Tongue (tissue), 2 donors: ENCODE results near the genes CCPG1 and PRTG.

DNA sequence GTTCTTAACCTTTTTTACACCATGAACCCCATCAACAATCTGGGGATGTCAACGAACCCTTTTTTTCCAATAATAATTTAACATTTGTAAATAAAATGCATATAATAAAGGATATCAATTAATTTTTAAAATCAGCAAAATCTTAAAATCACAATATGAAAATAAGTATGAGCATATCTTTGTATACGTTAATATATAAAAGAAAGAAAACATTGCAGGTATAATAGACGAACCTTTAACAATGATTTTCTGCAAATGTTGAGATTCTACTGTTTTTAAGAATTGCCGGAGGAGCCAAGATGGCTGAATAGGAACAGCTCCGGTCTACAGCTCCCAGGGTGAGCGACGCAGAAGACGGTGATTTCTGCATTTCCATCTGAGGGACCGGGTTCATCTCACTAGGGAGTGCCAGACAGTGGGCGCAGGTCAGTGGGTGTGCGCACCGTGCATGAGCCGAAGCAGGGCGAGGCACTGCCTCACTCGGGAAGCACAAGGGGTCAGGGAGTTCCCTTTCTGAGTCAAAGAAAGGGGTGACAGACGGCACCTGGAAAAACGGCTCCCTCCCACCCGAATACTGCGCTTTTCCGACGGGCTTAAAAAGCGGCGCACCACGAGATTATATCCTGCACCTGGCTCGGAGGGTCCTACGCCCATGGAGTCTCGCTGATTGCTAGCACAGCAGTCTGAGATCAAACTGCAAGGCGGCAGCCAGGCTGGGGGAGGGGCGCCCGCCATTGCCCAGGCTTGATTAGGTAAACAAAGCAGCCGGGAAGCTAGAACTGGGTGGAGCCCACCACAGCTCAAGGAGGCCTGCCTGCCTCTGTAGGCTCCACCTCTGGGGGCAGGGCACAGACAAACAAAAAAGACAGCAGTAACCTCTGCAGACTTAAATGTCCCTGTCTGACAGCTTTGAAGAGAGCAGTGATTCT is 75.3 kb downstream of the WDR72 start:
- RAMPAGE, long total RNA, result no peak

- RAMPAGE, long total RNA, result no peak
These were observed 376.0 kb downstream of the RSL24D1 start for GRCh38 chr15:54820727-54821065.

DNA sequence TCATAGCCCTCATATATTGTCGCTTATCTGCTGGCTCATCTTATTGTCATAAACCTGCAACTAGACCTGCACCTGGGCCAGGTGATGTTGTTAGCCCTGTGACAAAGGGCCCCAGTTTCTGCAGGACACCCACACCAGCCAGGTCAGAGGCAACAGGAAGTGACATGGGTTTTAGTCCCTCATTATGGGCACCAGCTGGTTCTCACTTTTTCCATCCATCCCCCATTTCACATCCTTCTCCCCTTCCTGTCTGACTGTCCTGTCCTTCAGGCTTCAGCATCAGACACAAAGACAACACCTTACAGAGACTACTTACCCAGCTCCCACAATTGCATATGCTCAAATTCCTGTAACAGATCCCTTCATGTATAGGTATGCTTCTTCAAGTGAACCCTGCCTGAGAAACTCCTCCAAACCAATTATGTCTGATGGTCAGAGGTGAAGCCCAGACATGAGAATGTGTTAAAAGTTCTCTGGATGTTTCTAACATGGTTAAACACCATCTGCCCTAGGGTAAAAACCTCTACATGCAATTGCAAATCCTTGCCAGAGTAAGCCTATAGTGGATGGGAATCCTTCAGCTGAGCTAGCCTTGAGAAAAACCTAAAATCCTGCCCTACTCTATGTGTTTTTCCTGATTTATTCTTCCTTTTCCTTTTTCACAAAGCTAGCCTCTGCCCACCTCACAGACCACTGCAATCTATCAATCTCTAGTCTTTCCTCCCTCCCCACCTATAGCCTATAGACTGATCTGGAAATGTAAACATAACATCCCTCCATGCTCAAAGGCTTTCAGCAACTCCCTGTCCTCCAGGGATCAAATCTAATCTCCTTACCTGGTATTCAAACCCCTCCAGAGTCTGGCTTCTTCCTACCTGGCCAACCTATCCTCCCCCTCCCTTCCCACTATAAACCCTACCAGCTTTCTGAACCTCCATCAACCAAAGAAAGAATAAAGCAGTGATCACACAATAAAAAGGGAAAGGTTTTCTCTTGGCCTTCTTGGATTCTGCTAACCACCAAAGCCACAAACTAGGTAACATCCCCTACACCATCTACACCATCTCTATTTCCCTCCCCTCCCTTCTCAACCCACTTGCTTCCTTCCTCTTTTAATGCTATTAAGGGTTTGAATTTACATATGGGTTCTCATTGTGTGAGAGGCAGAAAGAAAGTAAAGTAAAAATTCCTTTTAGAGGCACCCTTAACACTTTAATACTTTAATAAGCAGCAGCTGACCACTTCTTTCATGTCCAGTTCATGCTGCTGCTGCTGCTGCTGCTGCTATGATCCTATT is 25.4 kb upstream of the RSL24D1 start:
- RAMPAGE, long total RNA, result no peak

GRCh38 chr15:55407803-55408811 is at the start of gene CCPG1:
TSS of gene CCPG1 (minus strand) at chr15:55408359.
- RAMPAGE, long total RNA, result start-site peak on the minus strand at chr15:55408270-55408347, 272 and 141 reads in 2 replicates; start-site peak on the plus strand at chr15:55408443-55408534, 19 and 16 reads in 2 replicates

DNA sequence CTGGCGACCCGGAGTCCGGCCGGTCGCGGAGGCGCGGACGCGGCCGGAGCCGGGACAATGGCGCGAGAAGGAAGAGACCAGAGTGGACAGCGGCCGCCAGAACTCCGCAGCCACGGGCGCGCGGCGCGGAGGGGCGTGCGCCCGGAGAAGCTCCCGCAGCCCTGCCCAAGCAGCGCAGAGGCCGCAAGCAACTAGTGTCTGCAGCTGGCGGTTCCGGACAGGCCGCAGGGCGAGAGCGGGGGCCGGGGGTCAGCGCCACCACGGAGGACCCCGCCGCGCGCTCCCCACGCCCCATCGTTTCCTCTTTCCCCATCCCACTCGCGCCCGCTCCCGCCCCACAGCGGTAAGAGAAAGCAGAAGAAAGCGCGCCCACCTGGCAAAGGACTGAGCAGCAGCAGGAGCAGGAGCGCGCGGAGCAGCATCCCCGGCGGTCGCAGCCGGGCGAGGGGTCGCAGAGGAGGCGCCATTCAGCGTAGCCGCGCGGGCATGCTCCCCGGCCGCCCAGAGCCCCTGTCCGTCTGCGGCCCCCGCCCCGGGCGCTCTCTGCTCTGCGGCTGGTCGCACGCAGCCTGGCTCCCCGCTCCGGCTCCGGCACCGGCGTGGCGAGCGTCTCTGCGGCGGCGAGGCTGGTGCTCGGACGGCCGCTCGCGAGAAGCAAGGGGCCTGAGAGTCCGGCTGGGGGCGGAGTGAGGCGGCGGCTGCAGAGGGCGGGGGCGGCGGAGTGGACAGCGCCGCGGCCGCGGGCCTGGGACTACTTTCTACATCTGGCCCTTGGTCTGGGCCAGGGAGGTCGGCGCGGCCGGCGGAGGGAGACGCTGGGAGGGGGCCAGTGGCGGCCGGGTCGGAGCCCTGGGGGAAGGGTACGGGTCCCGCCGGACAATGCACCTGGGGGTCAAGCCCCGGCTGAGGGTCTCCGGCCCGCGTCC is at the start of gene PRTG:
TSS of gene PRTG (minus strand) at position 688 of the 926 bp plus-strand sequence.
- RAMPAGE, long total RNA, result no peak

DNA sequence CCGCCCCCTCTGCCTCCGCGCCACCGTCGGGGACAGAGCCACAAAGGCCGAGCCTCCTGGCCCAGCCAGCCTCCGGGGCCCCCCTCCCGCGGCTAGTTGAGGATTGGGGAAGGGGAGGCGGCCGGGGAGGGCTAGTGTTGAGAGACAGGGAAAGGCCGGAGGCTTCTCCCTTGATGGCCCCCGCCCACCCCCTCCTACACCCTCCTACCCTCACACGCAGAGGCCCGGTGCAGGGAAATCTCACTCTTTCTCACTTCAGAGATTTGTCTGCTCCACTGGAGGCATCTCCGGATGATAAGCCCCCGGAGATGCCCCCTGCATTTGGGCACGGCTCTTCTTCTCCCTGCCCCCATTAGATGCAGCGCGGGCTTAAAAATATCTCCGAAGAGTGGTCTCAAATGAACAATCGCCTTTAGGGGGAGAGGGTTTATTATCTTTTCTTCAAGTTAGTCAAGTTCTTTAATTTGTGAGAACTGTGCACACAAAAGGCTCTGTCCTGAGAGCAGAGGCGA is 495 bp upstream of the PRTG start:
- RAMPAGE, long total RNA, result no peak

- RAMPAGE, long total RNA, result no peak
These were observed 85.7 kb downstream of the NEDD4 start for GRCh38 chr15:55907625-55908261.

DNA sequence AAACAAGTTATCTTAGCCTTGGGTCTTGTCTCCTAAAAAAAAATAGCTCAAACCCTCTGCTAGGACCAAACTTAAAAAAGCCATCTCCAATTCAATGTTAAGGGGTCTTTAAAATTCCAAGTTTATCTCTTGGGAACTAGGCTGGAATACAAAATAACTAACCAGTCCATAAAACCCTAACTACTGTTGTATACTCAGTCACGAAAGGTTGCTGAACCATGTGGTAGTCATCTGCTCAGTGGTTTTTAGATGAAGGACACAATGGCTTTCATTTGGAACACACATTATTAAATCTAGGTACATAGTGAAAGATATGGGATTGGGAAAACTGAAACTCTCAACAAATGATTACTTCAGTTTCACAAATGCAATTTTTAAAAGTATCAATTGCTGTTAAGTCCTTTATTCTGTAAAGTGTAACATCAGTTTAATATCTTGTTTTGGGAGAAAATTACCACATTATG is 13.6 kb downstream of the RFX7 start:
- RAMPAGE, long total RNA, result no peak

GRCh38 chr15:56244867-56245458 is 1.3 kb upstream of the RFX7 start:
- RAMPAGE, long total RNA, result no peak

GRCh38 chr15:56780237-56780693 is 47.0 kb upstream of the ZNF280D start:
- RAMPAGE, long total RNA, result no peak

DNA sequence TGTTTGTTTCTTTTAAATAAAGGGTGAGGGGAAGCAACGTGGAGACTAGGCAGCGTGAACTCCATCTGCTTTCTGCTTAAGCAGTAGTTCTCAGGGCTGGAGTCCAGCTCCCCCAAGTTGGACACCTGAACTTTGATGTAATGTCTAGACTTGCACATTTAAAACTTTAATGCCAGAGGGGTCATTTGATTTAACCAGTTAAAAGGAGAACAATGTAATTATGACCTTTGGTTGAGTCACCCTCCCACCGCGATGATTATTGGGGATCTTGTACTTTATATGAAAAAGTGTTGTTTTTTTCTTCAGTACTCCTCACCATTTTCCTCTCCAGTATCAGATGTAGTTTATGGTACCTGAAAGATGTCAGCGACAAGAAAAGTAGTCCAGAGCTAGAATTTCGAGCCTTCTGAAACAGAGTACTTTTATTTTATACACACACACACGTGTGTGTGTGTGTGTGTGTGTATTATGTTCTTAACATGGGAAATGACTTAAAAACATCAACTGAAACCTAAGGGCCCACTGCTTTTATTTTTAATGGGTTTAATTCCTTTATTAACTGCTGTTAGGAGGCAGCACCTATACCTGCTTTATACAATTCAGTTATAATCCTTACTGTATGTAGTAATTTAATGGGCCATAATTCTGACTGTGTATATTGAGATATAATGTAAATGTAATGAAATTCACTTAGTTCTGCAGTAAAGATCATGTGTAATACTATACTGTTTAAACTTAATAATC is 1.8 kb downstream of the TCF12 start:
- RAMPAGE, long total RNA, result no peak

DNA sequence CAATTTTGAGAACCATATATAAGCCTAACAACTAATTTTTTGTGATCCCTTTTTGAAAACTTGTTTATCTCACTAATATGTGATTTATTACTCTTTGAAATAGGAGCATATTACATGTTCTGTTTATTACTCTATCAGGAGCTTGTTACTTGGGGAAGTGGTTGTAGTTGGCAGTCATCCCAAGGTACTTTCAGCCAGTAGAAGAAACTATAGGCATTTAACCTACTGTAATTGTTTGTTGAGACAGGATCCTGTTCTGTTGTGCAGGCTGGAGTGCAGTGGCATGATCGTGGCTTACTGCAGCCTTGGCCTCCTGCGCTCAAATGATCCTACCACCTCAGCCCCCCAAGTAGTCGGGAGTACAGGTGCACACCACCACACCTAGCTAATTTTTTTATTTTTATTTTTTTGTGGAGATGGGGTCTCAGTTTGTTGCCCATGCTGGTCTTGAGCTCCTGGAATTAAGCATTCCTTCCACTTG is 195.7 kb downstream of the TCF12 start:
- RAMPAGE, long total RNA, result no peak

DNA sequence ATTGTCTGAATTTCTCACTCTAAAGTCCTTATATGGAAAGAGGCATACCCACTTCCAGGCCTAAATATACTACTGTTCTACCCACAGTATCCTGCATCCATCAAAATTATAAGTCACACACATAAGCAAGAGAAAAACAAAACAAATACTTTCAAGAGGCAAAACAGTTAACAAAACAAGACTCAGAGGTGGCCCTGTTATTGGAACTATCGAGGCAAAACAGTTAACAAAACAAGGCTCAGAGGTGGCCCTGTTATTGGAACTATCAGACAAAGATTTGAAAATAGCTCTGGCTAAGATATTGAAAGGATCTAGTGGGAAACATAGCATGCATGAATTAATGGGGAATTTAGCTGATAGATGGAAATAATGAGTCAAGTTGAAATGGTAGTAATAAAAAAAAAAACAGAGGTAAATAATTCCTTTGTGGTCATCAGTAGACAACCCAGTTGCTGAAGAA is 224.1 kb upstream of the CGNL1 start:
- RAMPAGE, long total RNA, result no peak

GRCh38 chr15:57184940-57185785 is 191.1 kb upstream of the CGNL1 start:
- RAMPAGE, long total RNA, result no peak

GRCh38 chr15:57282338-57282783 is 93.9 kb upstream of the CGNL1 start:
- RAMPAGE, long total RNA, result no peak

DNA sequence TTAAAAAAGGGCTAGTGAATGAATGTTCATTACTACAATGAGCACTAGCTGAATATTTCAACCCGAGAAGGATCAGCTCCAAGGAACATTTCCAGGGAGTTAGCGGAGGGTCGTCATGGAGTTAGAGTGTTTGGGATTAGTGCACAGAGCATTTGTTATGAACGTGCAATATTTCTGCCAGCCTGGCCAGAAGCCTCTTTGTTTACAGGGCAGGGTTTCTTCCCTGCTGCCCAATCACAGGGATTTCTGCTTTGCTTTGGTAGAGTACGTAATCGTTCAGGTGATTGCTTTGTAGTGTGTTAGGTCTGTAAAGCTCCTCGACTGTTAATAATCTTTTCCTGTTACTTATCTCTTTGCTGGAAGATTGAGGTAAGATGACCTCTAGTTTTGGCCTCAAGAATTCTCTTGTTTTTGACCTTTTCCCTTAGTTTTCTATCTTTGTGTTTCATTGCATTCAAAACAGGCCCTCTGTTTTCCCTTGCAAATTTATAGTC is 6.0 kb downstream of the CGNL1 start:
- RAMPAGE, long total RNA, result no peak

GRCh38 chr15:57550279-57551105 is 41.2 kb upstream of the MYZAP start:
- RAMPAGE, long total RNA, result no peak

GRCh38 chr15:57554690-57555218 is 37.0 kb upstream of the MYZAP start:
- RAMPAGE, long total RNA, result no peak

GRCh38 chr15:57976020-57976534 is 89.4 kb downstream of the ALDH1A2 start:
- RAMPAGE, long total RNA, result no peak

DNA sequence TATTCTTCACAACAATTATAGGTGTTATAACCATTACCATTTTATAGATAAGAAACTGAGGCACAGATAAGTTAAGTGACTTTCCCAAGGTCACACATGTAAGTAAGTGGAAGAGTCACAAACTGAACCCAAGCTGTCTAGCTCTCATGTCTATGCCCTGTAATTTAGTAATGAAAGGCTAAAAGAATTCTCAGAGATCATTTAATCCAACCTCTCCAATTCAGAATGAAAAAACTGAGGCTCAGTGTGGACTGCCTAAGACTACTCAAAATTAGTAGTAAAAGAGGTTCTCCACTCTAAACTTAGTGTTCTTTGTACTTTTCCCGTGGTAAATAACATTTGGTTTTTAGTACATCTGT is 29.7 kb upstream of the ALDH1A2 start:
- RAMPAGE, long total RNA, result no peak